Pulmonary lymph node (tissue), 1 donor: ENCODE results near the genes BPHL, PSMG4, FAM50B and CDYL.

DNA sequence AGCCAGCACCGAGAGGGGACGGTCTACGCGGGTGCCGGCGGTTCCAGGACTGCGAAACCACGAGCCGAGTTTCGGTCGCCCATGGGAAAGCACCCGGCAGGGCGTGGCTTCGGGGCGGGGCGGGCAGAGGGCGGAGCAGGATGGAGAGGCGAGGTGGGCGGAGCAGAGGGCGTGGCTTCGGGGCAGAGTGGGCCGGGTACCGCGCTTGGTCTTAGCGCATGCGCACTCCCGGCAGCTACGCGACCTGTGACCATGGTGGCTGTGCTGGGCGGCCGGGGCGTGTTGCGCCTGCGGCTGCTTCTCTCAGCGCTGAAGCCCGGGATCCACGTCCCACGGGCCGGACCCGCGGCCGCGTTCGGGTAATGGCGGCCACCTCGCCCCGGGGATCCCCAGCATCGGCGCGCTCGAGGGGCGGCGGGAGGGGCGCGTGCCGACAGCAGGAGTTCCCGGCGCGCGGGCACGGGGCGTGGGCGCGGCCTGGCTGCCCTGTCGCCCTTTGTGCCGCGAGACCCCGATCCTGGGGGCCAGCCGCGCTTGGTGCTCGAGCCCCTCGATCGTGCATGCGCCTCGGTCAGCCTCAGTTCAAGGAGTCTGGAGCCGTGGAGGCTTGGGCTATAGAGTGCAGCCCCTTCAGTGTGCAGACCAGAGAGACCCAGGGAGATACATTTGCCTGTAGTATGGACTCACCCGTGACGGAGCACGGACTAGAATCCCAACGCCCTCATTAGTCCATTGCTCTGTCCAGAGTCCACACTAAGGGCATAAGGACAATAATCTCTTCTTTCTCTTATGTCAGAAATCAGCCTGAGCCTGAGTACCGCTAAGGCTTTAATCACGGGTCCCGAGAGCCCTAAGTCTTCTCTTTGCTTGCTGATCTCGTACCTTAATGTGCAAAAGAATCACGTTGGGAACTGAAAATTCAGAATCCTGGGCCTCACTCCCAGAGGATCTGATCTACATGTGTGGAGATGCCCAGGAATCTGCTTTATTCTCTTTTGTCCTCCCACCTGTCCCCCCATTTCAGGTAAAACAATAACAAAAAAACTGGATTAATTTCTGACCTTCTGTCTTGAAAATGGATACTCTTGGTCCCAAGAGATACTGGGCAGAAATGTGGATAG is at the start of gene BPHL:
Gene BPHL (plus strand): TSS at position 223 of the 1,121 bp plus-strand sequence.
- PRO-cap, result bidirectional peak, plus-strand start at position 247 of the sequence, minus-strand start at position 61 of the sequence

DNA sequence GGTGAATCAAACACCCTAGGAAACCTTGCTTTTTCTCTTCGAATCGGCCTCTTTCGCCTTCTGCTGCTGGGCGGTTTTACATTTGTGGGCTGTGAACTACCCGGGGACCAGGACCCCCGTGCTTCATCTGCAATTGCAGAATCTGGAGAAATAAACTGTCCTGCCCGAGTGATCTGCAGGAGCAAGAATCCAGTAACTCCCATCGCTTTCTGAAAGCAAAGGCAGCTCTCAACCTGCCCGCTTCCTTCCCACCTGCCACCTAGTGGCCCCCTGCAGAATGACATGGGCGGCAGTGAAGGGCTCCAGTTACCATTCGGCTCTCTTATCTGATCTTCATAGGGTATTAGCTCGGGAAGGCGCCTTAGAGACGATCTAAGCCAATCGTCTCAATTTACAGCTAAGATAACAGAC is 7.4 kb upstream of the PSMG4 start:
- PRO-cap, result no peak

- PRO-cap, result bidirectional peak, plus-strand start at chr6:3258952, minus-strand start at chr6:3258770; unidirectional peak, plus-strand start at chr6:3259199
Measured at GRCh38 chr6:3258677-3259321, at the start of gene PSMG4. TSS of gene PSMG4 (plus strand) at chr6:3258947.

DNA sequence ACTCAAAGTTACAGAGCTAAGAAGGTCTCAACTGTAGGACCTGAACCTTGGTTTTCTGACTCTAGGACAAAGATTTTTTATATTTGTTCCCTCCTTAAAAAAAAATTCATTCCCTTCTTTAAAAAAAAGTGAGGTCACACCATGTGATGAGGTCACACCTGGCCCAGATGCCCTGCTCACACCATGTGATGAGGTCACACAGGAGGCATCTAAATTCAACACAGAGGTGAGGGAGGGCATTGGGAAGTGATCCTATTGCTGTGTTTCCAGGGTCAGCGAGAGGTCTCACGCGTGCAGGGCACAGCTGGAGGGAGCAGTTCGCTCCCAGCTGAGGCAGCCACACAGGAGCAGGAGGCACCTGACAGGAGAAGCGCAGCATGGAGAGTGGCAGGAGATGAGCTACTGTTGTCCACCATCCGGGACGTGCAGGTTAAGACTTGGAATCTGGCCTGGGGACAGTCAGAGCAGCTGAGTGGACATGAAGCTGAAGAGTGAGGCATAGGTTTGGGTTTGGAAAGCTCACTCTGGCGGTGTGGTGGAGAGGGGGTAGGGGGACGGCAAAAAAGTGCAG is 92.4 kb downstream of the SLC22A23 start:
- PRO-cap, result no peak

GRCh38 chr6:3457581-3458276 is 879 bp upstream of the SLC22A23 start:
- PRO-cap, result no peak

- PRO-cap, result no peak
Measured at GRCh38 chr6:3546185-3546499, 89.3 kb upstream of the SLC22A23 start.

GRCh38 chr6:3722176-3722911 is 29.2 kb downstream of the PXDC1 start:
- PRO-cap, result no peak

- PRO-cap, result no peak
Measured at GRCh38 chr6:3743984-3744533, 7.5 kb downstream of the PXDC1 start.

- PRO-cap, result unidirectional peak, plus-strand start at chr6:3748561
Measured at GRCh38 chr6:3748080-3748770, 3.3 kb downstream of the PXDC1 start.

GRCh38 chr6:3756309-3756955 is 4.9 kb upstream of the PXDC1 start:
- PRO-cap, result bidirectional peak, plus-strand start at chr6:3756486, minus-strand start at chr6:3756409; unidirectional peak, plus-strand start at chr6:3756771

DNA sequence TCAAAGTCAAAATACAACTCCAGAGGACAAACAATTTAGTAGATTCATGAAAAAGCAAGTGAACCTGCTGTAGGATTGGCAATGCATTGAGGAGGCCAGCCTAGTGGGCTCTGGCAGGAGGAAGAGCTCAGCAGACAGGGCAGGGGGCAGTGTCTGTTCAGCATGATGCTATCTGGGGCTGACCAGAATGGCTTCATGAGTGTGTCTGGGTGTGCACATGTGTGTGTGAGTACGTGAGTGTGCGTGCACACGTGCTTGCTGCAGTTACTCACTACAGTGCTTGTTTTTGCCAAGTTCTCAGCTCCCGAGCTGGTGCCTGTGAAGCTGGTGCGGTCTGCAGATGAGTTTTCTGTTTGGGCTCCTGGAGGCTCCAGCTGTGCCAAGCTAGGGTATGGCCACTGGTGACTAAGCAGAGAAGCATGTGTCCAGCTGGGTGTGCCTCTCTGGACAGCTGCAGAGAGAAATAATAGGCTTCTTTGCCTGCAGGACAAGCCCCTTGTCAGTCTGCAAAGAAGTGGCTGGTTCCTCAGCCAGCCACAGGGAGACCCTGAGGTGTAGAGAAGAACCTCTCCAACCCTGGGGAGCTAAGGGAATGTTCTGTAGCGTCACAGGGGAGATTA is 40.4 kb upstream of the FAM50B start:
- PRO-cap, result no peak

- PRO-cap, result no peak
Measured at GRCh38 chr6:3825146-3825562, 24.0 kb upstream of the FAM50B start.

DNA sequence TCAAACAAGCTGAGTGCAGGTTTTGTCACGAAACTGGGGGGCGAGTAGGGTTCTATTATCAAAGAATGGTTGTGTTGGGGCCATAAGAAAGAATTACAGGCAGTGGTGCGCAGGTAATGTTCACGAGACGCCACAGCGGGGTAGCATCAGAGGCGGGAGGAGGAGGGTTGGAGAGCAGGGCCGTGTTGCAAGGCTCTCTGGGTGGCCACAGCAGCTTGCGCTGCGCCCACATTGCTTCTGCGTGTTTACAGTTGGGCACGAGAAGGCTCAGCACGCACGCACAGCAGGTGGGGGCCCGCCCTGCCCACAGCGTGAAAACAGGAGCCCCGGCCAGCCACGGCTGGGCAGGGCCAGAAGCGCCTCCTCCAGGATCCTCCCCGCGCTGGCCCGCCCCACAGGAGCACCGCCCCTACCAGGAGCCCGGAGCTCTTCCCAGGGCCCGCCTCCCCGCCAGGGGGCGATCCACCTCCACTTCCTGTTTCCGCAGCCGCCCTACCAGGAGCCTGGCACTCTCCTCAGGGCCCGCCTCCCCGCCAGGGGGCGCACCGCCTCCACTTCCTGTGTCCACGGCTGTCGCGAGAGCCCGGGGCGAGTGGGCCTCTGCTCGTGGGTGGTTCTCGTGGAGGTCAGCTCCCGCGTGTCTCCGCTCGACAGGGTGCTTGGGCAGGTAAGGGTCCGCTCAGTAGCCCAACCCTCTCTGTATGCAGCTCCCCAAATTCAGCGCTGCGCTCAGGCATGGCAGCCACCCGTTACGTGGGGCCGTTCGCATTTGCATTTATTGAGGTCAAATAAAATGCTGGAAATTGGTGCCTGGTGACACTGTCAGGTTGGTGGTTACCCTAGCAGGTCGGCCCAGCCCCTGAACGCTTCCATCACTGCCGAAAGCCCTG is at the start of gene FAM50B:
Gene FAM50B (plus strand): TSS at position 554 of the 890 bp plus-strand sequence.
- PRO-cap, result bidirectional peak, plus-strand start at position 569 of the sequence, minus-strand start at position 239 of the sequence

DNA sequence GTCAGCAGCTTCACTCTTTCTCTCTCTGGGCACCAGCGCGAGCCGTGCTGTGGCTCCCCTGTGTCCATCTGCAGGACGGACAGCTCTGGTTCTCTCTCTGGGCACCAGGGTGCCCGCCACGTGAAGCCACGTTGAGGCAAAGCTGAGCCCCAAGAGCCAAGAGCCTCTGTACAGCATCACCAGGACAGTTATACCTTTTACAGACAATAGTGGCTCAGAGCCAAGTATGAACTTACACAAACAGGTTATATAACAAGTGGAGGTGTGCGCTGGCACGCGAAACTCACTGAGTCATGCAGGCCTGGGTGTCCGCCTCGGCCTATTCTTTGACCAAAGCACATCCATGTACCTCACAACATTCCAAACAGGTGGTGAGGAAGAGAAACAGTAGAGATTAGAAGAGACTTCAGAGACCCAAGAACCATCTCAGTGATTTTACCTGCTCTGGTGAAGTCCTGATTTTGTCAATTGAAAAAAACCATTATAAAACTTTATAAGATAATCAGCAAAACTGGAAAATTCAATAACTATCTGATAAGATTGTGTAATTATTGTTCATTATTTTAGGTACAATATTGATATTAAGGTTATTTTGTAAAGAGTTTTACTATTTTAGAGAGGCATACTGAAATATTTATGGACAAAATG is 51.0 kb downstream of the FAM50B start:
- PRO-cap, result no peak

DNA sequence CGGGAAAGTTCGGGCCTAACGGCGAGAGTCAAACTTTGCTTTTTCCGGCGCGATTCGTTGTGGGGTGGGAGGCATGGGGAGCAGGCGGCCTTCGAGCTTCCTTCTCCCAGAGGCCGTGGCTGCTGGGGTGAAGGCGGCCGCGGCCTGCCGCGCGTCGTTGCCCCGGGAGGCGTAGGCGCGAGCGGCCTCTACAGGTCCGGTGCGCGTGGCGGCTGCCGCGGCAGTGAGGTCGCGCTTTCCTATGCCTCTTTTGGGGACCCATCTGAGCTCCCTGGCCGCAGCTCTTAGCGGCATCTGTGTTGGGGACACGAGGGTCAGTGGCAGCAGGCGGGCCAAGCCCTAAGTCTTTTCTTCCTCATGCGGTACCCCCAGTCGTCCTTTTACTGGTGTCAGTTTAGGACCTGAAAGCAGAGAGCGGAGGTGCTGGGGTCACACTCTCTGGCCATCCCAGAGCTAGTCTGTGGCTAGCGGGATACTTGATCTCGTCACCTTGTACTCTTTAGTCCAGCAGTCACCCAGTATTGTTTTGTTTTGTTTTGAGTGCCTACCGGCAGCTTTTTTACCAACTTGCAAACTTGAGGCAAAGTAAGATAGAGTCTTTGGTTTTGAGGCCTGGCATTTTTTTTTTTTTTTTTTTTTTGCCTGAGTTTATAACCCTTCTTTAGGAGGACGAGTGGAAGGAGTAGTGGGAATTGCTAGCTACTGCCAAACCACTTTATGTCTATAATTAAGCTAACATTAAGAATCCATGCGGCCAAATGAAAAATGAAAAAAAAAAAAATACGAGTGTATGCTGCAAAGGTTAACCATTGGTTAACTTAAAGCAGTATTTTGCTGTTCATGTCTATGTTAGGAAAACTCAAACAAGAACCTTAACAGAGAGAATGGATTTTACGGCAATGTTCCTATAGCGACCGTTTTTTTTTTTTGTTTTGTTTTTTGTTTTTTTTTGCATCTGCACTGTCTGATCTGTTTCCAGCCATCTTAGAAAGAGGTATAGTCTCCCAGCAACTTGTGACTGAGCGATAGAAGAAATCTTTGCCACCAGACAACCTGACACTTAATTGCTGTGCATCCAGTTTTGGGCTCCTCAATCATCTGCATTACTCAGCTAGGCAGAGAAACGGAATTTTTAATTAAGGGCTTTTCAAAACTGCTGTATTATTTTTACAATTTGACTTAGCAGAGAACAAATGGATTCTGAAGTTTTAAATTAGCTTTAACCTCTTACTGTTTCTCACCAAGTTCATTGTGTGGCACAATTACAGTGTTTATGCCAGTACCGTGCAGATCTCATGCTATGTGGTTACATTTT is 894 bp downstream of the PRPF4B start:
- PRO-cap, result bidirectional peak, plus-strand start at position 193 of the sequence, minus-strand start at position 106 of the sequence

DNA sequence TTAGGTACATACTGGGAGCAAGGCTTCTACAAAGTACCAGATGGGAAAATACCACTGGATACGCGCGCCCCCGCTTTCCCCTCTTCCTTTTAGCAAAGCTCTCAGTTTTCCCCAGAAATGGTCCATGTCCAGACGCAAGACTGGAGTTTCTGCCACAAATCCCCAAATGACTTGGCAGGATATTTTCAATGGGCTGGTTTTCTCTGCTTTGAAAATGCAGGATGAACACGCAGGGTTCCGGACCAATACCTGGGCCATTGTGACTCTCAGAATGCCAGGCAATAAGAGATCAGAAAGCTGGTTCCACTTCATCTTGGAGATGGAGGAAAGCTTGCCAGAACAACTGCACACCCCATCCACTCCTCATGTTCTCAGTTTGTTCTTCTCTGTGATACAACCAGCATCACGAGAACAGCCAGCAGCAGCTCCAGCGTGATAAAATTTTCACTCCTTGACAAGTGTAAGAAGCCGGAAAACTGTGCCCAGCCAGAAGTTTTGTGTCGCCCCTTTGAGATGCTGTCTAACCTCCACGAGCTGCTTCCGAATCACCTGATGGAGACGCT is 8.3 kb upstream of the FAM217A start:
- PRO-cap, result no peak

DNA sequence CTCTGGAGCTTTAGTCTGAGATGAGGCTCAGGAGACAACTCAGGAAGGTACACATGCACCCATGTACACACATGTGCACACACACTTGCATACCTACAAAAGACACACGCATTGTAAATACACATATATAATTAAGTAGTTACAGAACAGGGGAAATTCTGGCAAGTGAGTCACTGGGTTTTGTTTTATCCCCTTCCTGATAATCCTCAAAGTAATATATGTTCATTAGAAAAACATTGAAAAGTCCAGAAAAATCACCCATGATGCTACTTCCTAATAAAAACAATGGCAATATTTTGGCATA is 115.2 kb upstream of the ECI2 start:
- PRO-cap, result no peak

- PRO-cap, result no peak
Measured at GRCh38 chr6:4371203-4371838, 235.9 kb upstream of the ECI2 start.

GRCh38 chr6:4775964-4777027 is at the start of gene CDYL:
TSS of gene CDYL (plus strand) at chr6:4776404.
- PRO-cap, result bidirectional peak, plus-strand start at chr6:4776428, minus-strand start at chr6:4776022

DNA sequence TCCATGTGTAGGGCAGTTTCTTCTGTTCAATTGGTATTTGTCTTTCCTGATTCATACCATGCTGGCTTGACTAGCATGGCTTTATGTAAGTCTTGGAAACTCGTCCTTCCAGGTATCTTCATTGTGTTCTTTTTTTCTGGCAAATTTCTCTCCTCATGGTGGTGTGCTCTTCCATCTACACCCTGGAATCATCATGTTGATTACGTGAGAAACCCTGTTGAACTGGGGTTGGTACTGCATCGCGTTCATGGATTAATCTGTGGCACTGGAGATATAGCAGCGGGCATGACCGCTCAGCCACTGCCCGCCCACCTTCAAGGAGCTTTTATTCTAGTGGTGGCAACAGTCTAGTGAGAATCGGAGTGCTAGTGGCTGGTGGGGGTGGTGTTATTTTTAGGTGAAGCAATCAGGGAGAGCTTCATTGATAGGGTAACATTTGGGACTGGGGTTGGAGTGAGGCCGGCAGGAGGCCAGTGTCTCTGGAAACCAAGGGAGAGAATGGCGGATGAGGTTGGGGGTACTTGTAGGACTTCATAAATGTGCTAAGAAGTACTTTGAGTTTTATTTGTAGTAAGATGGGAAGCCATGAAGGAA is 16.9 kb downstream of the CDYL start:
- PRO-cap, result no peak